ENCODE measurements around a stretch of chr13.

- PRO-cap, 3 experiments: no peak in any of the 3 experiments
- RRBS: 67% methylated on average over 1 of the region's 6 CpGs
These were observed 93.3 kb downstream of the PCDH17 start for GRCh38 chr13:57724855-57725244.

DNA sequence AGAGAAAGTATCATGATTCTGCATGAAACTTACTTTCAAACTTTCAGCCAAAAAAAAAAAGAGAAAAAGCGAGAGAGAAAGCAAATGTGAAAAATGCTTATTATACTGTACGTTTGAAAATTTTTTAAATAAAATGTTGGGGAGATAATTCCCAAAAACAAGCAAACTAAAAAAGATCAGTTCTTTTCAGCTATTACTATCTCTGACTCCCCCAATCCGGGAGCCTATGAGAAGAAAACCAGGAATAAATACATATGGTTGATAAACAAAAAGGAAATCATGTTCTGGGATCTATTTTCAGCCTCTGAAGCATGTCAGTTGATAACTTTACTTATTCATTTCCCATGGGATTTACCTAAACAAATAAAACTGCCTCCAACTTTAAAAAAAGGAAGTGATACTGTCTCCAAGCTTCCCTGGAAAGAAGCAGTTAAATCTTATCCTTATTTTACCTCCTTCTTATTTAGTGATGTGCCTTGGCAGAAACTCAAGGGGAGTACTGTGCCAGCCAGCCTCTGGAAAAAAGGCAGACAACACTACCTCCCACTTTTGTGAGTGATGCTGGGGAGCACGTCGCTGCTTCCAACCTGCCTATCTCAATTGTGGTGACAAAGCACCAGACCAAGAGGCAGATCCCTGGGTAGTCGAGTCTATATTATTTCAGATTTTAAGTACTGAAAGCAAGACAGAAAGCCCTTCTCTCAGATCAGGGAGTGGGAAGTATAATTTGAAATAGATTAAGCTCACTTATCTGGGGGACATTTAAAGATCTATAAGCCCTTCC, 765.7 kb downstream of the DIAPH3 start:
- PRO-cap, 3 experiments: no peak in any of the 3 experiments
- RRBS: no CpG with 5 or more reads among the region's 6 CpGs

DNA sequence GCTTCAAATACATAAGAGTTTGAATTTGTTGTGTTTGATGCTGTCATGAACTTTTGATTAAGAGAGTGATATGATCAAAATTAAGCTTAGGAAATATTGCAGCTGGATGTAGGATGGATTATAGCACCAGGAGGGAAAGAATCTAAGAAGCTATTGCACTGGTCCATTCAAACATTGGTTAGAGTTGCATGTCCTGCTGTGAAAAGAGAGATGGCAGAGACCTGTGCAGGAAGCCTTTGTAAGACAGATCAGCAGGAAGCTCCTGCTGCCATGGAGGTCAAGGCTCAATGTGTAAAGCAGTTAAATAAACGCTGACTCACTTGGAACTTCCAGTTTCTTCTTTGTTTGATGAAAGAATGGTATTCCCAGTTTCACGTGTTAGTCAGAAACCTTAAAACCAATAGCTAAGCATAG, 175.3 kb downstream of the TDRD3 start:
- PRO-cap, 3 experiments: no peak in any of the 3 experiments
- RRBS: no CpG with 5 or more reads among the region's 2 CpGs

DNA sequence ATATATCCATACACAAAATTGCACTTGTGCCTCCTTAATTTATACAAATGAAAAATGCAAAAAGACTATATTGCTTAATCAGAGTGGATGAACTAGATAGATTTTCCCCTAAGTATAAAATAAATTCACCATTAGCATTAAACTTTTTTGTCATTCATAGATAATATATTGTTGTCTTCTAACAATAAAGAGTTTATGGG, 467.7 kb upstream of the ENSG00000237378 start:
- PRO-cap, 3 experiments: no peak in any of the 3 experiments

GRCh38 chr13:67069365-67069719, 160.8 kb downstream of the PCDH9 start:
- PRO-cap, 3 experiments: no peak in any of the 3 experiments
- RRBS: no CpG with 5 or more reads among the region's 3 CpGs

DNA sequence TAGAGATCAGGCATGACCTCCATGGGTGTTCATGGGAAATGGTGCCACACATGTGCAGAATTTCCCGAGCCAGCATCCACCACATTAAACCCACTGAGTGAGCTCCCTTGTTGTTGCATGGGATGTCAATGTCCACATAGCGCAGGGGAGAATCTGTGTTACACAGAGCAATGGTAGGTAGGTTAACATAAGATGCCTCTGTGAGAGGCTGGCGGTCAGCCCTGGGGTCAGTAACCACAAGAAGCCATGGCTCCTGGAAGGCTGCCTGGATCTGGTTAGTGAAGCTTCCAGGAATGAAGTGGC, 36.9 kb upstream of the PCDH9 start:
- PRO-cap, 3 experiments: no peak in any of the 3 experiments
- RRBS: no CpG with 5 or more reads among the region's 3 CpGs

- PRO-cap, 3 experiments: no peak in any of the 3 experiments
- RRBS: no CpG with 5 or more reads among the region's 2 CpGs
These were observed 424.3 kb downstream of the KLHL1 start for GRCh38 chr13:69683797-69684417.

DNA sequence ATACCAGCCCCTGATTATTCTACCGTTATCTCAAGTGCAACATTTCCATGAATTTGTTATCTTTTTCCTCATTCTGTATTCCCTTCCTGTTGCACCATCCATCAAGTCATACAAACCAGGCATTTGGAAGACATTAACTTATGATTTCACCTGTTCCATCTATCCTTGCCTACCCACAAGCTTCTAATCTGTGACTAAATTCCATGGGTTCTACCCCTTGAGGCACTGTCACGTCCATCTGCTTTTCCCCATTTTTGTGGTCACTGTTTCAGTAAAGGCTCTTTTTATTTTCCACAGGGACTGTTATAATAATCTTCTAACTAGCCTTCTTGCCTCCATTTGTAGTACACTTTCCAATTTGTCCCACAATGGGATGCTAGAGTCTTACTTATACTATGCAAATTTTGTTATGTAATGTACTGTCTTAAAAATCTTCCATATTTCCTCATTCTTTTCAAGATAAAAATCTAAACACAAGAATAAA, 101.9 kb downstream of the DACH1 start:
- PRO-cap, 3 experiments: no peak in any of the 3 experiments
- RRBS: no CpG with 5 or more reads among the region's 2 CpGs

- PRO-cap, 3 experiments: no peak in any of the 3 experiments
- RRBS: no CpG with 5 or more reads among the region's 1 CpG
These were observed 68.3 kb downstream of the DACH1 start for GRCh38 chr13:71798751-71799071.

DNA sequence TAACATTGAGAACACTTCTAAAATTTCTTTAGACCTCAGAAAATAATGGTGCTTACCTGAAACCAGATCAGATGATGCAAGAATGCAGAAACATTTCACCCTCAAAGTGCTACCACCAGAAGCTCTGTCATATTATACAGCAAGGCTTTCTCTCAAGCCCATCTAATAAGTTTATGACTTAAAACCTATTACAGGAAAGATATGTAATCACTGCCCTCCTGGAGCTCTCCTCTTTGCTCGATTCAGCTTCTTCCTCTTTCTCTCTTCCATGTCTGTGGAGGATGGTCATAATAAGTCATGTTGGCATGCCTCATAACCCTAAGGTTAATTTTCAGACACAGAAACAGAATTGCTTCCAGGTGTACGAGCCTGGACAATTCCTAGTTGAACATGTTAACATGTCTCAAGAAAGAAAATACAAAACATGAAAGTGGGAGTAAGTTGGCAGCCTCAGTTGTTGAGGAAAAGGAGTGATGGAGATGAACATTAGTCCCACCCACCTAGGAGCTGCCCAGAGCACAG, 383.0 kb upstream of the DACH1 start:
- PRO-cap, 3 experiments: no peak in any of the 3 experiments
- RRBS: no CpG with 5 or more reads among the region's 2 CpGs

GRCh38 chr13:72980022-72980400, 78.8 kb upstream of the KLF5 start:
- PRO-cap, 3 experiments: no peak in any of the 3 experiments
- RRBS: no CpG with 5 or more reads among the region's 1 CpG

DNA sequence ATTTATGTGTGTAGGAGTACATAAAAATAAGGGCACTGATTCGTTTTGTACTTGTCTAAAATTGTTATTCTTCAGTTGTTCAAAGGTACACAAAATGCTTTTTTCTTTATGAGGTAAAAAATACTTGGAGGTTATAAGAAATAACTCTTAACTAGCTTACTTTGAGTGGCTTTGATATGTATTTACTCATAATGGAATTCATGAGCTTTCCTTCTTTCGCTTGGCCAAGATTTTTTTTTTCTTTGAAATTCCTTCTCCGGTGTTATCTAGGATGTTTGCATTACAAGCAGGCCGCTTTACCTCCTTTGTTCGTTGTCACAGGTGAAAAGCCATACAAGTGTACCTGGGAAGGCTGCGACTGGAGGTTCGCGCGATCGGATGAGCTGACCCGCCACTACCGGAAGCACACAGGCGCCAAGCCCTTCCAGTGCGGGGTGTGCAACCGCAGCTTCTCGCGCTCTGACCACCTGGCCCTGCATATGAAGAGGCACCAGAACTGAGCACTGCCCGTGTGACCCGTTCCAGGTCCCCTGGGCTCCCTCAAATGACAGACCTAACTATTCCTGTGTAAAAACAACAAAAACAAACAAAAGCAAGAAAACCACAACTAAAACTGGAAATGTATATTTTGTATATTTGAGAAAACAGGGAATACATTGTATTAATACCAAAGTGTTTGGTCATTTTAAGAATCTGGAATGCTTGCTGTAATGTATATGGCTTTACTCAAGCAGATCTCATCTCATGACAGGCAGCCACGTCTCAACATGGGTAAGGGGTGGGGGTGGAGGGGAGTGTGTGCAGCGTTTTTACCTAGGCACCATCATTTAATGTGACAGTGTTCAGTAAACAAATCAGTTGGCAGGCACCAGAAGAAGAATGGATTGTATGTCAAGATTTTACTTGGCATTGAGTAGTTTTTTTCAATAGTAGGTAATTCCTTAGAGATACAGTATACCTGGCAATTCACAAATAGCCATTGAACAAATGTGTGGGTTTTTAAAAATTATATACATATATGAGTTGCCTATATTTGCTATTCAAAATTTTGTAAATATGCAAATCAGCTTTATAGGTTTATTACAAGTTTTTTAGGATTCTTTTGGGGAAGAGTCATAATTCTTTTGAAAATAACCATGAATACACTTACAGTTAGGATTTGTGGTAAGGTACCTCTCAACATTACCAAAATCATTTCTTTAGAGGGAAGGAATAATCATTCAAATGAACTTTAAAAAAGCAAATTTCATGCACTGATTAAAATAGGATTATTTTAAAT, 17.0 kb downstream of the KLF5 start:
- PRO-cap, 3 experiments: no peak in any of the 3 experiments
- RRBS: no CpG with 5 or more reads among the region's 21 CpGs

DNA sequence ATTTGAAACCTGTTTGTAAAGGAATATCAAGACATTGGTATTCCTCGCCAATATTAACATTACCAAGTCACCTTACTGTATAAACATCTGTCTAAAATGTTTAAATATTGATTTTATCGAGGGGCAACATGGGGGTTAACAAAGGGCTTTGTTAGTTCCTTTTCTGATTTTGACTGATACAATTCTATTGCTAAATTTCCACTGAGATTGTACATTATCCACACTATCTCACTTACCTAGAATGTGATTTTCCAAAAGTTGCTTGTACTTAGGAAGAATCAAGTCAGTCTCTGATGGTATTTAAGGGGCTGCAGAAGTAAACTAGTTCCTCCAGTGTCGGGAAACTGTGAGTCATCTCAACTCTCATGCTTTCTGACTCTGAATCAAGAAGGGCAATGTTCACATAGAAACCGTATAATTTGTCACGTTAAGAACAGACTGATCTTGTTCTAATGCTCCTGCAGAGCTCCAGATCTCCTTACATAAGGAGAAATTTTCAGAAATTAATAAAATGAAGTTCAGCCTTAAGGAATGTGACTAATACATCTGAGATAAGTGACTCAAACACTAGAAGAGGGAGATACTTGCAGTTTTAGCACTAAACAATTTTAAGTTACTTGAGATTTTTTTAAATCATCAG, 369.3 kb downstream of the KLF5 start:
- PRO-cap, 3 experiments: no peak in any of the 3 experiments
- RRBS: no CpG with 5 or more reads among the region's 5 CpGs

- PRO-cap, 3 experiments: no peak in any of the 3 experiments
- RRBS: no CpG with 5 or more reads among the region's 6 CpGs
These were observed 856.2 kb downstream of the KLF5 start for GRCh38 chr13:73914921-73915543.

DNA sequence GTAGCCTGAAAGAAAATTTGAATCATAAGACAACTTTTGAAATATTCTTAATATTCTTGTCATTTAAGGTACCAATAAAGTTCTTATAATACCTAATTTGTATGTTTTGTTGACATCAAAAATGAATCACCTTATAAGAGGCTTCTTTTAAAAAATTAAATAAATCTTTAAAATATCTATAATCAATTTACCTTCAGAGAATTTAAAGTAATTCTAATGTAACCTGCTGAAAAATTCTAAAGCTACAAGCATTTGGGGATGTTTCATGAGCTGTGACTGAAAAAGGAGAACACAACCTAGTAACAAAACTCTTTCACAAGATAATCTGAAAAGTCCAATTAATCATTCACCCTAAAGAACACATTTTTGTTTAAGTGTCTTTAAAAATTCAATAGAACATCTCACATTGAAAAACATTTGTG, 1052.5 kb downstream of the KLF5 start:
- PRO-cap, 3 experiments: no peak in any of the 3 experiments

DNA sequence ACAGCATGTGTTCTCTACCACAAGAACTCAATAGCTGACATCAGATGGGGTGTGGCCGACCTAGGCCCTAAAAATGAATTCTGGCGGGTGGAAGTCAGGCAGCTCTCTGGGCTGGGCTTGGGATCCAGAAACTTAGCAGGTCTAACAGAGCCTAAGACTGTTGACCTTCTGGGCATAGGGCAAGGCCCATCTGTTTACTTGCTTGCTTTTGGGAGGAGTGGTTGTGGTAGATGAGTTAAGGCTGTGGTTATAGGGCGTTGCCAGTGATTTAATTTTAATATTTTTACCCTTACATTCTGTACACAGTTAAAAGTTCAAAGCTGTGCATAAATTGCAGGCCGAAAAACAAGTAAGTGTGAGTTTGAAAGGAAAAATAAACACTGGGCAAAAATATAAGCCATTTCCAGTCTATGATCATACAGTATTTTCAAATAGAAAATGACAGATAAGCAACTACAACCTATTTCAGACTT, 1071.1 kb downstream of the KLF5 start:
- PRO-cap, 3 experiments: no peak in any of the 3 experiments
- RRBS: no CpG with 5 or more reads among the region's 4 CpGs

DNA sequence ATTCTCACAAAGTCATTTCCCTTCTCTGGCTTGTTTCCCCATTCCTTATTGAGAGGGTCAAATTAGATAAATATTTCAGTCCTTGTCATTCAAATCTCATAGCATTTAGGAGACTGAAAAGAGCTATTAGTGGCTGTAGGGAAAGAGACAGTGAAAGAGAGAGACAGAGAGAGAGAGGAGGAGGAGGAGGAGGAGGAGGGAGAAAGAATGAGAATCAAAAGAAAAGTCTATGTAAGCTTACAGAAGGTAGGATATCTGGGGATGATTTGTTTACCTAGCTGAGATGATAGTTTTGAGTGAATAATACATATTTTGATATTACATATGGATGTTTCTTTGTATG, 776.1 kb downstream of the TBC1D4 start:
- PRO-cap, 3 experiments: peak in 2 of 3 experiments; most common plus-strand start position 171 of the sequence (in 2)

DNA sequence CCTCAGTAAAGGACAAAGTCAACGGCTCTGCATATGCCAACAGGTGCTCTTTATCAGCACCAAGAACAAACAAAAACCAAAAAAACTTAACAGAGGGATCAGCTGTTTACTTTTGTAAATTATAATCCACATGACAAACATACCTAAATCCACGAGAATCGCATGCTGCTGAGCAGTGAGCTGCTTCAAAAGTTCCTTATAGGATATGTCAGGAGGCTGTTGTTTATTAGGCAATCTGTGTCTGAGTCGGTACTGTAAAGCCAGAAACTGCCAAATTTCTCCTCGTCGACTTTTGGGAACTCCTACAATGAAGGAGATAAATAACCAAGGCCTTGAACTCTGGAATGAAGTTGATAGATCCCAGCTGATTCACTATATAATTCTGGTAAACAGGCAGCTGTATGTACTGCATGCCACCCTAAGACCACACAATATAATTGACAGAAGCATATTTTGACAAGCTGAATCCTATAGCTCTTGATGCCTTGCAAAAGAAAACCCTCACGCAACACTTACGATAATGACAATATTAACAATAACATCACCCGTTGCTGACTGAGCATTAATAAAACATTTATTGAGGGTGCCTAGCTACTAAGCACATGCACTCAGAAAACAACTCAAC, 179.8 kb downstream of the TBC1D4 start:
- PRO-cap, 3 experiments: no peak in any of the 3 experiments
- RRBS: no CpG with 5 or more reads among the region's 9 CpGs

DNA sequence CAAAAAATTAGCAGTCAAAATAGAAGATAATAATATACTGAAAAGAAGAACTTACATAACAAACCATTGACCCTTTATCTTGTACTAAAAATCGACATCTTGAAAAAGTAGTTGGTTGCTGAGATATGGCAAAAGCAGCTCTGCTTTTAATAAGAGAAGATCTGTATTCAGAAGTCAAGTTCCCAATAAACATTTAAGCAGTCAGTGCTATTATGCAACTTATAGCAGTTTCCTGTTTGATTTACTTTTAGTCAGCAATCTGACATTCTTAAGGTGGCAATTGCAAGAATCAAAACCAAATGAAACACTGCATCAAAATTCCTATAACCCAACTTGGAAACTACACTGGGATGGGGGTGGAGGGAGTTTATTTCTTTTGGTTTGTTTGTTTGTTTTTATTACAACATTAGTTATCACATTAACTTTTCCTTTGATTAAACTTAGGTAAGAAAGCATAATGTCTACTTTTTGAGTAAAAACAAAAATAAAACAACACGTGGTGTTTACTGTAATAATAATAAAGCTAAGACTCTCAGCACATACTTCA, 165.5 kb downstream of the TBC1D4 start:
- PRO-cap, 3 experiments: no peak in any of the 3 experiments
- RRBS: no CpG with 5 or more reads among the region's 2 CpGs

GRCh38 chr13:75325708-75326060, 156.3 kb downstream of the TBC1D4 start:
- PRO-cap, 3 experiments: no peak in any of the 3 experiments
- RRBS: no CpG with 5 or more reads among the region's 4 CpGs

Data from breast (tissue), 4 donors.